ENCODE measurements around the genes BTNL2 and HLA-DPB1.

GRCh38 chr6:31877047-31877475 is 1.7 kb downstream of the SLC44A4 start:
- PRO-cap, 2 experiments: no peak in any of the 2 experiments

- PRO-cap, 2 experiments: no peak in any of the 2 experiments
These were observed 1.5 kb upstream of the SLC44A4 start for GRCh38 chr6:31880343-31880601.

- PRO-cap, 2 experiments: no peak in any of the 2 experiments
These were observed 428 bp upstream of the ZBTB12 start for GRCh38 chr6:31902398-31902629.

GRCh38 chr6:31948632-31949637 is 3.0 kb downstream of the CFB start:
- PRO-cap, 2 experiments: no peak in any of the 2 experiments

DNA sequence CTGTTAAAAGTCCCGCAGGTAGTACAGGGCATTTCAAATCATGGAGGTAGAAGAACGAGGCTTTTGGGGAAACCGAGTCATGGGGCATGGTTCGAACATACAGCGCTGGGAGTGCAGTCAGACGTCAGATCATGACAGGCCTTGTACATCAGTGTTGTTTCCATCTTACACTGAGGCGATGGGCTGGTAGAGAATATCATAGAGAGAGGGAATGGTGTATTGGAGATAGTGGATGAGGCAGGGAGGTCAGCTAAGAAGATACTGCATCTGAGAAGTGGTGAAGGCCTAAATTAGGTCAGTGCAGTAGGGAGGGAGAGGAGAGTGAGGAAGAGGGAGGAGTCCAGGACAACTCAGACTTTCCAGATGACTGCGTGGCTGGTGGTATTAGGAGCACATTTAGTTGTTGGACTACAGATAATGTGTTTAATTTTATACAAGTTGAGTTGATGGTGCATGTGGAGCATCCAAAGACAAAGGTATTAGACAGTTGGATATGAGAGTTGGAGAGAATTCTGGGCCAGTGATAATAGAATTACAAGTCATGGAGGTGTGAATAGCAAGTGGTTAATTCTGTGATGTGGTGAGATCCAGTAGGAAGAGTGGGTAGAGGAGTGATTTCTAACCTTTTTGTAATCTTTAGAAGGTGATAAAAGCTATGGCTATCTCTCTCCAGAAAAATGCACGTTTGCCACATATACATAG is 890 bp downstream of the STK19 start:
- PRO-cap, 2 experiments: peak in 1 of 2 experiments; most common plus-strand start position 586 of the sequence (in 1)

- PRO-cap, 2 experiments: no peak in any of the 2 experiments
These were observed 3.7 kb upstream of the C4B start for GRCh38 chr6:32010700-32011500.

DNA sequence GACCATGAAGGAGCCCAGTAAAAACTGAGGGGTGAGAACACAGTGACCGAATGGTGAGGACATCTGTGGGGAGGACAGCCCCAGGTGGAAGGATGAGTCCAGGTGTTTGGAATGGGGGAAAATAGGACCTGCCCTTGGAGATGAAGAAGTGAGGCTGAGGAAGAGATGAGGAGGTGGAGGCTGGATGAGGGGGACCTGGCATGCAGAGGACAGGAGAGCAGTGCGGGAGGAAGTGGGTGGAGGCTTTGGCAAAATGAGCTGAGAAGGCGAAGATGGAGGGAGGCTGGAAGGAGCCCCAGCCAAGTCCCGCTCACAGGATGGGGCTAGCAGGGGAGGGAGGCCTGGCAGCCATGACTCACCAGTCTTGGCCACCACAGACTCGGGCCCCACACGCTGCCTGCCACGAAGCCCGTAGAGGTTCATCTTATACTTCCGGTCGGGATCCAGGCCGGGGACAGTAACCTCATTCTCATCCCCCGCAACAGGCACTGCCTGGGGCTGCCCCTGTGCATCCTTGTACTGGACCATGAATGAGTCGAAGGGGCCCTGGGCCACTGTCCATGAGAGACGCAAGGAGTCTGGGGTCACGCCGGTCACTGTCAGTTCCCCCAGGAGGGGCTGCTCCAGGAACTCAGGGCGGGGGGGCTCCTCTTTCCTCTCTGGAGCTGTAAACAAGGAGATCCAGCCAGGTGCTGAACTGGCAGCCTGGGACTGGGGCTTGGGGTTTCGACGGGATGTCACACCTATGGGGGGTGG is 28.0 kb downstream of the TNXB start:
- PRO-cap, 2 experiments: no peak in any of the 2 experiments

DNA sequence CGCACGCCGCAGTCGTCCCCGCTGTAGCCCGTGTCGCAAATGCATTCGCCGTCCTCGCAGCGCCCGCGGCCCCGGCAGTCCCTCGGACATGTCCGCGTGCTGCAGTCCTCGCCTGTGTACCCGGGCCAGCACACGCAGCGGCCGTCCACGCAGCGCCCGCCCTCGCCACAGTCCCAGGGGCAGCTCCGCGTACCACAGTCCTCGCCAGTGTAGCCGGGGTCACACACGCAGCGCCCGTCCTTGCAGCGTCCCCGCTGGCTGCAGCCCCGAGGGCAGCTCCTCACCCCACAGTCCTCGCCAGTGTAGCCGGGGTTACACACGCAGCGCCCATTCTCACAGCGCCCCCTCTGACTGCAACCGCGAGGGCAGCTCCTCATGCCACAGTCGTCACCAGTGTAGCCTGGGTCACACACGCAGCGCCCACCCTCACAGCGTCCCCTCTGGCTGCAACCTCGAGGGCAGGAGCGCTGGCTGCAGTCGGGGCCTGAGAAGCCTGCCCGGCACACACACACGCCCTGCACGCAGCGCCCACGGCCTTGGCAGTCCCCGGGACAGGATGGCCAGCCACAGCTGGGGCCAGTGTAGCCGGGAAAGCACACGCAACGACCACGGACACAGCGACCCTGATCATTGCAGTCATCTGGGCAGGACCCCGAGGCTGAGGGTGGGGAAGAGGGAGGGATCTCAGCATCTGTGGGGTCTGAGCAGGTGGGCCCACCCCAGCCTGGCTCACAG is 12.3 kb downstream of the TNXB start:
- PRO-cap, 2 experiments: no peak in any of the 2 experiments

GRCh38 chr6:32146105-32147161 is 5.3 kb downstream of the PRRT1 start:
- PRO-cap, 2 experiments: no peak in any of the 2 experiments

DNA sequence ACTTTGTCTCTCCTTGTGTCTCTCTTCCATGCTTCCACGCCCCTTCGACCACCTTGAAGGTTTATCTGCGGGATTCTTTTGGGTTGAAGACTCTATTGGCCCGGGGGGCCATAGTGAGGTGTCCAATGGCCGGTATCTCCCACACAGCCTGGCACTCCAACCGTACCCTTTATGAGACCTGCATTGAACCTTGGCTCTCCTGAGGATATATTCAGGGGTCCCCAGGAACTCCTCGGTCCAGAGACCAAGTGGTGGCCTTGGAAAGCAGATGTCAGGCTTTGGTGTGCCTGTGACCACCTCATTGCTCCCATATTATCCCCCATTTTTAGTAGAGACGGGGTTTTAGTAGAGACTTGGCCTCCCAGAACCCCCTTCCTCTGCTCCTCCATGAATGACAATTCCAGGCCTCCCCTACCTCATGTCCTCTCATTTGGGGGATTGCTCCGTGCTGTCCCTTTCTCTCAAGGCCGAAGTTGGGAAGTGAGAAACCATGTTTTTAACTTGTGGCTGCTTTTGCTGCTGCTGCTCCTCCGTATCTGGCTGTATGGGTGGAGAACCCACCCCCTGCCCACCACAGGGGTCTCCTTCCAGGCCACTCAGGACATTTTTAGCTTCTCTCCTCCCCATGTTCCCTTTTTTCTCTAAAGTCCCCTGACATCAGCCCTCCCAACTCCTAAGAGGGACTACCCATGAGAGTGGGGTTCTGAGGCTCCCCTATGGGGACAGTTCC is 1.5 kb upstream of the EGFL8 start:
- PRO-cap, 2 experiments: no peak in any of the 2 experiments

DNA sequence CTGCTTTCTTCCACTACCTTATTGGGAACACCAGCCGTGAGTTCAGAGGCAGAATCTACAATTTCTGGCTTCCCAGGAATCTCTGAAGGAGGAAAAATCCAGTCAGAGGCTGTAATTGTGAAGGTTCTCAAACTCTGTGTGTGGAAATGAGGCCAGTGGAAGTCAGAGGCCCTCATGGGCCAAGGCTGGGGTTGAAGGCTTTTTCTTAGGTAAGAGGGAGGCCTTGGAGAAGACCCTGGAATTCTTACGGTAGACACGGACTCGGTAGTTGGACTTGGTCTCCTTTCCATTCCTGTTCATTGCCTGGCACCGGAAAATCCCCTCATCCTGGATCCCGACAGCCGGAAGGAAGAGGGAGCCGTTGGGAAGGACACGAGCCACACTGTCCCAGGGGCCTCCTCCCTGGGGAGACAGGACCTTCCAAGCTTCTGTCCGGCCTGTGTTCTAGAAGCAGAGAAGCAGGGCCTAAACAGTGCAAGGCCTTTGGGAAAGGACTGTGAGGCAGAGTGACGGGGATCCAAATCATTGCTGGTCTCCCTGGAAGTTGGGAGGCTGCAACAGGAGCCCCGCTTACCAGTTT is 656 bp downstream of the AGER start:
- PRO-cap, 2 experiments: no peak in any of the 2 experiments

DNA sequence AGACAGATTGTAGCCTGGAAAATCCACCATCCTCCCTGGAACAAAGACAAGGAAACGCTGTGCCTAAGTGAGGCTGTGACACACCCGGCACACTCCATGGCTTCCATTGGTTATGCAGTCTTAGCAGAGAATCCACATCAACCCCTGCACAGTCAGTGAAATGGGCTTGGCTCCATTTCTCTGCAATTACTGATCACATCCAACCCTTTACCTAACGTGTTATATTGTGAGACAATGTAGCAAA is at the start of gene BTNL2:
BTNL2 (minus strand) TSS at position 88 of the 244 bp plus-strand sequence.
- PRO-cap, 2 experiments: no peak in any of the 2 experiments

DNA sequence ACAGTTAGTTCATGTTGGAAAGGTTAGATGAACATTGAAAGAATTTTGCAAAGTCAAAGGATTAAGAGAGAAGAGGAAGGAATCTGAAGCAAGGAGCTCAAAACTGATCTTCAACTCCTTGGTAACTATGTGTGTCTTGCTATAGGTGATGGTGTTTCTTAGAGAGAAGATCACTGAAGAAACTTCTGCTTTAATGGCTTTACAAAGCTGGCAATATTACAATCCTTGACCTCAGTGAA is 4.7 kb downstream of the HLA-DRA start:
- PRO-cap, 2 experiments: no peak in any of the 2 experiments

- PRO-cap, 2 experiments: peak in 1 of 2 experiments; most common minus-strand start chr6:32588736 (in 1)
These were observed 1.4 kb downstream of the HLA-DRB1 start for GRCh38 chr6:32588138-32588810.

- PRO-cap, 2 experiments: peak in 1 of 2 experiments; most common minus-strand start chr6:32970031 (in 1)
These were observed 1.3 kb downstream of the BRD2 start for GRCh38 chr6:32969657-32970096.

GRCh38 chr6:33029298-33030251 is 20.2 kb upstream of the HLA-DOA start:
- PRO-cap, 2 experiments: peak in 2 of 2 experiments; most common plus-strand start chr6:33029669 (in 1); most common minus-strand start chr6:33029460 (in 1)

GRCh38 chr6:33075150-33076285 is at the start of gene HLA-DPB1:
TSS of gene HLA-DPB1 (plus strand) at chr6:33075990.
- PRO-cap, 2 experiments: peak in 2 of 2 experiments; most common plus-strand start chr6:33075991 (in 2); most common minus-strand start chr6:33075732 (in 2)

GRCh38 chr6:33076321-33076905 is 623 bp downstream of the HLA-DPB1 start:
- PRO-cap, 2 experiments: peak in 1 of 2 experiments; most common plus-strand start chr6:33076750 (in 1)

- PRO-cap, 2 experiments: no peak in any of the 2 experiments
These were observed 5.3 kb downstream of the HLA-DPB1 start for GRCh38 chr6:33081018-33081651.

DNA sequence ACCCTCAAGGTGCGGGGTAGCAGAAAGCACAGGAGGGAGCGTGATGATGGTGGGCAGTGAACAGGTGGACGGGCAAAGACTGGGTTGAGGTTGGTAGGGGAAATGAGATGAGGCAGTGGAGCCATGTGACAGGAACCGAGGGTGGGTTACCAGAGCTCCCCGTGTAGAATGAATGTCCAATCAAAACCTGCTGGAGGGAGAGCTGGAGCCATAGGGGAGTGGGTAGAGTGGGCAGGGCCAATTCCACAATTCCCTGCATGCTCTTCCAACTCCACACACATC is 38.0 kb downstream of the HLA-DPB1 start:
- PRO-cap, 2 experiments: no peak in any of the 2 experiments

Data from monocyte (primary cell).